ENCODE measurements around a stretch of chr14.

- RRBS = no CpG with 5 or more reads among the region's 6 CpGs
Measured at GRCh38 chr14:102474931-102475446, 34.6 kb downstream of the ANKRD9 start.

- RRBS = 95% methylated on average over 23 of the region's 119 CpGs
Measured at GRCh38 chr14:102507208-102507998, 2.2 kb downstream of the ANKRD9 start.

- RRBS = no CpG with 5 or more reads among the region's 7 CpGs
Measured at GRCh38 chr14:102511463-102512010, 2.0 kb upstream of the ANKRD9 start.

- RRBS = no CpG with 5 or more reads among the region's 9 CpGs
Measured at GRCh38 chr14:102601050-102601936, 8.8 kb downstream of the RCOR1 start.

DNA sequence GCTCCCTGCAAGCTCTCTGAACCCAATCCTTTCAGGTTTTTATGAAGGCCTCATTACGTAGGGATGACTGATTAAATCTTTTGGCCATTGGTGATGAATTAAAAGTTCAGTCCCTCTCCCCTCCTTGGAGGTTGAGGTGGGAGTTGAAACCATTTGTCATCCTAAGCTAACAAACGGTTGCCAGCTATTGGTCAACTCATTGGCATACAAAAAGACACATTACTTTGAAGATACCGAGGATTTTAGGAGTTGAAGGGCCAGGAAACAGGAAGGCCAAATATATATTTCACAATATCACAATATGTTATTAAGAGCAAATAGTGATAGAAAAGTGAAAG, 24.3 kb downstream of the RCOR1 start:
- RRBS = no CpG with 5 or more reads among the region's 3 CpGs

GRCh38 chr14:102630095-102631173, 38.0 kb downstream of the RCOR1 start:
- RRBS = no CpG with 5 or more reads among the region's 12 CpGs

DNA sequence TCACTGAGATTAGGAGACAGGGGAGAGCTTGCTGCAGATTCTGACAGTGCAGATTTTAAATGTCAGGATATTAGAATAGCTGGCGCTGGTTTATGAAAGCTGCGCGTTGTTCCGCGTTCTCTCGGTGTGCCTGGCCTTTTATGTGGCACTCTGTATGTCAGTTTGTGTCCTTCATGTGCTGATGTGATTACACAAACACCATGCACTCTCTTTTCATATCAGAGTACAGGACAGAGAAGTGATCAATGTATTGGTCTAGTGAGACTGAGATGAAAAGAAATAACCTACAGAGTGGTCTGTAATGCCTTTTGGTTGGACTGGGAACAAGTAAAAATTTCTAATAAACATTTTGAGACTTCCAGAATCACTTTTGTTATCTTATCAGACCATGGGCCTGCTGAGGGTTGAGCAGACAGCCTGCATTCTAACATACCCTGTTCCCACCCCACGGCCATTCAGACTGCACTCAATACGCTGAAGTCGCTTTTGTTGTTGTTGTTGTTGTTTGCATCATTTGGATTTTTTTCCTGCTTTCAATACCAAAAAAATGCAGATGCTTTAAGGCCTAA, 49.7 kb upstream of the TRAF3 start:
- RRBS = no CpG with 5 or more reads among the region's 9 CpGs

DNA sequence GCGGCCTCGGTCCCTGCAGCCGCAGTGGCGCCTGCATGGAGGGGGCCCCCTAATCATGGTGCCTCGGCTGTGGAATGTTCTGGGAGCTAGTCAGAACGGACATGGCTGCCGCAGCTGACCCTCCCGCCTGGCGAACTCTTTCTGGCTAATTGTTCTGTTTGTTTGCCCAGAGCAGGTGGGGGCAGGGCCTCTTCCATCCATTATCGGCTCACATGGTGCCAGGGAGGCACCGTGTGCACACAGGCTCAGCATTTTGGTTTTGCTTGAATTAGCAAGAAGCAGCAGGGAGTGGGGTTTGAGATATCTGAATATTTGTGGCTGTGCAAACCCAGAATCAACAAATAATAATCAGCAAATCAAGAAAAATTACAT, 27.2 kb upstream of the TRAF3 start:
- RRBS = no CpG with 5 or more reads among the region's 11 CpGs

GRCh38 chr14:102805290-102806135, 28.3 kb downstream of the TRAF3 start:
- RRBS = no CpG with 5 or more reads among the region's 11 CpGs

GRCh38 chr14:102819271-102820138, 42.3 kb downstream of the TRAF3 start:
- RRBS = no CpG with 5 or more reads among the region's 18 CpGs

GRCh38 chr14:102873882-102874205, 48.6 kb upstream of the AMN start:
- RRBS = no CpG with 5 or more reads among the region's 4 CpGs

DNA sequence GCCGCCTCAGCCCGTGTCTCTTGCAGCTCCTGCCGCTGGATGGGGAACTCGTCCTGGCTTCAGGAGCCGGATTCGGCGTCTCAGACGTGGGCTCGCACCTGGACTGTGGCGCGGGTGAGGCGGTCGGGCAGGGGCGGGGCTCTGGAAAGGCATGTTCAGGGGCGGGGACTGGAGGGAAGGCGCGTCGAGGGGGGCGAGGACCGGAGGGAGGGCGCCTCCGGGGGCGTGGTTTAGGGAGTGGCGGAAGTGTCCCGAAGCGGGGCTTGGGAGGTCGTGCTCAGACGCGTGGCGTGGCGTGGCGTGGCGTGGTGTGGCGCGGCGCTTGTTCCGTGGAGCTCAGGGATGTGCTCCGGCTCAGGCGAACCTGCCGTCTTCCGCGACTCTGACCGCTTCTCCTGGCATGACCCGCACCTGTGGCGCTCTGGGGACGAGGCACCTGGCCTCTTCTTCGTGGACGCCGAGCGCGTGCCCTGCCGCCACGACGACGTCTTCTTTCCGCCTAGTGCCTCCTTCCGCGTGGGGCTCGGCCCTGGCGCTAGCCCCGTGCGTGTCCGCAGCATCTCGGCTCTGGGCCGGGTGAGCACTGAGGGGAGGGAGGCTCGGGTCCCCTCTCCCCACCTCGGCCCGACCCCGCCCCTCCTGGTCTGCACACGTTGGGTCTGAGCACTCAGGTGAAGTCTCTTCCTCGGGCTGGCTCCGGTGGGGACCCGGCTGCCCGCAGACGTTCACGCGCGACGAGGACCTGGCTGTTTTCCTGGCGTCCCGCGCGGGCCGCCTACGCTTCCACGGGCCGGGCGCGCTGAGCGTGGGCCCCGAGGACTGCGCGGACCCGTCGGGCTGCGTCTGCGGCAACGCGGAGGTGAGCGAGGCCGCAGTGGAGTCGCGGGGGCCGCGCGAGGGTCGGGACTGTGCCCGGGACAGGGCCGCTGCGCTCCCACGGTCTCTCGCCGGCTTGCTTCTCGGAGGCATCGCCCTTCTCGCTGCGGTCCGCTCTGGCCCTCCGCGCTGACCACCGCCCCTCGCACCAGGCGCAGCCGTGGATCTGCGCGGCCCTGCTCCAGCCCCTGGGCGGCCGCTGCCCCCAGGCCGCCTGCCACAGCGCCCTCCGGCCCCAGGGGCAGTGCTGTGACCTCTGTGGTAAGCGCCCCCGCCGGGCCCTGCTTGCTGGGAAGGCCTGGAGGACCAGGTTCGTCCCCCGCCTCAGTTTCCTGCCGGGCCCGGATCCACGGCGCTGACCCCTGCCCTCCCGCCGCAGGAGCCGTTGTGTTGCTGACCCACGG, 6.4 kb downstream of the AMN start:
- RRBS = 10% methylated on average over 32 of the region's 144 CpGs

DNA sequence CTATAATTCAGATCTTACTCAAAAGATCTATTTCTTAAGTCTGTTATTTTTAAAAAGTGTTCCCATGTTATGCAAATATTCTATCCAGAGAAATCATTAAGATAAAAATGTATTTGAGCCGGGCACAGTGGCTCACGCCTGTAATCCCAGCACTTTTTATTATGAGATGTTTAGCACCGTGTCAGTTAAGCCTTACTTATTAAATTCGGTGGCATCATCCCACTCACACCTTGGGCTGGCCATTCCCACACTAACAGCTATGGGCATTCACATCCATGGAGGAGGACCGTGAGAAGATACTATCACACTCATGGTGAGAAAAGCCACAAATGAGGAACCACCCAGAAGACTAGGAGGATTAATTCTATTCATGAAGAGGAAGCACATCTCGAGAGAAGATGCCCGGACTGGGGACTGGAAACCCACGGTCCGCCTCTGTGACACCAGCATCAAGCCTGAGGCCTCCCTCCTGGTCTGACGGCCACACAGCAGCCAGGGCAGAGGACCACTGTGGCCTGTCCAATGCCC, 5.0 kb downstream of the CDC42BPB start:
- RRBS = no CpG with 5 or more reads among the region's 10 CpGs

DNA sequence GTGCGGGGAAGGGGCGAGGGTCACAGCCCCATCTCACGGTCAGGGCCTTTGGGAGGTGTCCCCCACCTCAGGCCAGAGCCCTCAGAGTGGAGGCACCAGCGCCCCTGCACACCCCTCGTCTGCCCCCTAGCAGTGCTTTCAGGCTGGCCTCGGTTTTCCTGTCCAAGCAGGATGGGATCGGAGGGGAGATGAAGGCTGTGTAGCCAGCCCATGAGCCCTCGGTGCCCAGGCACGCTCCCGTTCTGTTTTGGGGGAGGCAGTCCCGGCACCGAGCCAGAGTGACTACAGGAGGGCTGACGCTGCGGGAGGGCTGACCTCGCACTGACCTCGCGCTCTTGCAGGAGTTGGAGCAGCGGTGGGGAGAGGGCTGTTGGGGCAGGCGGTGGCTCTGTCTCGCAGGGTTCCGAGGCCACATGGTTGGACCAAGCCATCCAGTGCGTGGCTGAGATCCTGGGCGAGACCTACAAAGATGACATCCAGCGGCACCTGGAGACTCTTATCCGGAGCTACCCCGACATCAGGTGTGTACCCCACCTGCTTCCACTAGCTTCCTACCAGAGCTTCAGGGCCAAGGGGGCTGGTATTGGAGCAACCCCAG, 13.6 kb downstream of the EXOC3L4 start:
- RRBS = no CpG with 5 or more reads among the region's 26 CpGs

GRCh38 chr14:103127378-103127540, 4.0 kb downstream of the TNFAIP2 start:
- RRBS = no CpG with 5 or more reads among the region's 20 CpGs

DNA sequence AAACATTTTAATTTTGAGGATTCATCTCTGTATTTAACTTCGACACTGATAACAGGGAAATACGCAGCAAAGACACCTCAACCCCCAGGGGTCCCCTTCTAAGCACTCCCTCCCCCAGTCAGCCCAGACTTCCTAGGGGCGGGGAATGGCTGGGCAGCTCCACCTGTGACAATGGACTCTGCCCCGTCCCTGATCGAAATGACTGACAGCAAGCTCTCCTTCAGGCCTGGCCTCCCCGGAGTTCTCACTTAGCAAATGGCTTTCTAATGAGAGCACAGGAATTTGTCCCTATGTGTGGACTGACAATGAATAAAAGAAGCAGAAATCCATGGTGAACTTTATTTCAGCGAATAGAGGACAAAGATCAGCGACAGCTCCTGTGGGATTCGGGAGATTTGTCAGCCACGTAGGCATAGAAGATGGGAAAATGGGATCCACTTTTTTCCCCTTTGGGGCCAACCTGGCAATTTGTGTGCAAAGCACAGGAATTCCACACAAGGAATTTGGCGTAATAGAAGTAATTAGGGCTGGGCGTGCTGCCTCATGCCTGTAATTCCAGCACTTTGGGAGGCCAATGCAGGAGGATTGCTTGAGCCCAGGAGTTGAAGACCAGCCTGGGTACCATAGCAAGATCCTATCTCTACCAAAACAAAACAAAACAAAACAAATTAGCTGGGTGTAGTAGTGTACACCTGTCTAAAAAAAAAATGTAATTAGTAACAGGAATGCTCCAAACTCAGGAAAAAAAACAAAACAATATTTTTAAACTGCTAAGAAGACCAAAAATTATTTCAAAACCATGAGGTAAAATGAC, 63.8 kb downstream of the TNFAIP2 start:
- RRBS = no CpG with 5 or more reads among the region's 12 CpGs

DNA sequence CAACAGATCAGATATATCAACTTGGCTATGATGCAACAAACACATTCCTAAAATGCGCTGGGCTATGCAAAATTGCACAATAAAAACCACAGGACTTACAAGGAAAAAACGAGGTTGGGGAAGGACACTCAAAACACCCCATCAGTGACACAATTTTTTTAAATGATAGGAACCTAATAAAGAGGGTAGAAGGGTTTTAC, 71.0 kb downstream of the TNFAIP2 start:
- RRBS = no CpG with 5 or more reads among the region's 2 CpGs

GRCh38 chr14:103315184-103315934, 18.7 kb upstream of the EIF5 start:
- RRBS = 89% methylated on average over 4 of the region's 17 CpGs

- RRBS = no CpG with 5 or more reads among the region's 5 CpGs
Measured at GRCh38 chr14:103329694-103330327, 4.2 kb upstream of the EIF5 start.

DNA sequence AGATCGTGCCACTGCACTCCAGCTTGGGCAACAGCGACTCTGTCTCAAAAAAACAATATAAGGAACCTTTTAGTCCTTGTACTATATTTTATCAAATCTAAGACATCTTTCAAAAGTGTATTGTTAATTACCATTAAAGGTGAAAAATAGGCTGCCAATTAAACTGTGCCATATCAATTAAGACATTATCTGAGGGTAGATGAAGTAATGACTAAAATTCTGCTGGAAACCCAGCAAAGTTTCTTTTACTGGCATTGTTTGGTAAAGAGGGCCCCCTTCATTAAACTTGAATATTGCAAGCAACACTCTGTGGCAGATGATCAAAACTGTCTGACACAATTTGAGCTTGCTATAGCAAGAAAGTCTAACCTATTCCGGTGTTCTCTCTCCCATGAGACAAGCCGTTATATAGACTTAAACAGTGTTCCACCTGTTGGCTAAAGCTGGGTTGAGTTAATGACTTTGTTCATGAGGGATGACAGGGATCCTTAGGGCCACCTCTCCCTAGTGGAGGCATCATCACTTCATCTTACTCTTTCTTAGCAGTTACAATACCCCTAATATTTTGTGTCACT, 3.6 kb downstream of the EIF5 start:
- RRBS = no CpG with 5 or more reads among the region's 4 CpGs